NB4 (cell line): ENCODE results near the gene WSB2.

- RRBS: no CpG with 5 or more reads among the region's 6 CpGs
These were observed 274.7 kb downstream of the MED13L start for GRCh38 chr12:116002657-116003344.

- RRBS: no CpG with 5 or more reads among the region's 3 CpGs
These were observed 216.6 kb downstream of the MED13L start for GRCh38 chr12:116060734-116061371.

DNA sequence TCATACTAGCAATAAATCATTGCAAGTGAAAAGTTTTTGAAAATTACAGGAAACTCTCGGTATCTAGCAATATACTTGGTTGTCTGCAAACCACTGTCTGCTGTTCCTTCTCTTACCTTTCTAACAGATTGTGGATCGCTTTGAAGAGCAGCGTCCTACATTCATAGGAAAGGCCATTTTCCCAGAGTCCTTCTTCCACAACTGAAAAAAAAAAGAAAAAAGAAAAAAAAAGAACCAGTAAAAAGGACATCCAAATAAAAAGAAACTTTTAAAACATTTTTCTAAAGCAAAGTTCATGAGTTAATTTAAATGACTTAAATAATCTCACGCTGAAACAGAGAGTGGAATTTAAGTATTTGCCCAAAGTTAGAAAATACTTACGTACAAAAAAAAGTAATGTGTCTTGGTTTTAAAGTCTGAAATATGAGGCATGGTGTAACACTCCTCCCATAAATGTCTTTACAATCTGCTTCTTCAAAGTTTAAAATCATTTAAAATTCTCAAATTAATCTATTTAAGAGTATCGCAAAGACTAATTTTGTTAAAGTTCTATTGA is 166.1 kb downstream of the MED13L start:
- RRBS: no CpG with 5 or more reads among the region's 6 CpGs

DNA sequence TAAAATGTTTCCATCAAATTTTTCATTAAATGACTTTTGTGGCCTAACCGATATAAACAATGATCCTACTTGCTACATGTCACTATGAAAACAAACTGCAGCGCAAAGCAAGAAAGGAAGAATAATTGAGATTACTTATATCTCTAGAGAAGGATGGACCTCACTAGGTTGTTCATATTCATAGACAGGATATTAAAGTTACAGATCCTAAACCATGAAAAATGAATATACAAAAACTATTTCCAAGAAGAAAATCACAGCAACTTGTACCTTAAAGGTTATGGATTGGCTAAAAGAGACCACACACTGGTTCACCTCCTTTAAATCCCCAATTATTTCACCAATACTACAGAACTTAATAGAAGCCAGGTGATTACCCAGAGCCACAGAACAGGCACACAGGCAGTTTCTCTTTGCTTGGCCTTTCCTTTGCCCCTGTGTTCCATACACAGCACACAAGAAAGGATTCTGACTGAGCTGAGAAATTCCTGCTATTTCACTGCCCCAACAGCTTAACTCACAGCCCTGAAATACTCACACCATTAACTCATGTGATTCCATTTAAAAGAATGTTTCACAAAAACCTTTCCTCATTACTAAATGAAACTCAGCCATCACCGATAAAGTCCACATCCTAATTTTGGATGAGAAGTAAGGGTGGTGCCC is 133.7 kb downstream of the MED13L start:
- RRBS: no CpG with 5 or more reads among the region's 3 CpGs

GRCh38 chr12:116215579-116216581 is 61.6 kb downstream of the MED13L start:
- RRBS: no CpG with 5 or more reads among the region's 4 CpGs

GRCh38 chr12:116336658-116337189 is 59.2 kb upstream of the MED13L start:
- RRBS: no CpG with 5 or more reads among the region's 12 CpGs

DNA sequence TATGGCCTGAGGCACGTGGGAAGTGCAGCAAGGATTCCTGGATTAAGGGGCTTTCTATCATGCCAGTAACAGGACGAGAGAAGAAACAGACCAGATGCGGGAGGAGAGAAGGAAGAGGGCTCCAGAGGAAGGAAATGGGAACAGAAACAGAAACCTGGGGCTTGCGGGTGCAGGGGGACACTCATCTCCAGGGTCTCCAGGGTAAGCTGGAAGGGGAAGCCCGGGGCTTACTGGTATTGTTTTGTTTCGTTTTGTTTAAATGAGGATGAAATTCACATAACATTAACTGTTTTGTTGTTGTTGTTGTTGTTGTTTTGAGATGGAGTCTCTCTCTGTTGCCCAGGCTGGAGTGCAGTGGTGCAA is 133.5 kb upstream of the MED13L start:
- RRBS: no CpG with 5 or more reads among the region's 6 CpGs

DNA sequence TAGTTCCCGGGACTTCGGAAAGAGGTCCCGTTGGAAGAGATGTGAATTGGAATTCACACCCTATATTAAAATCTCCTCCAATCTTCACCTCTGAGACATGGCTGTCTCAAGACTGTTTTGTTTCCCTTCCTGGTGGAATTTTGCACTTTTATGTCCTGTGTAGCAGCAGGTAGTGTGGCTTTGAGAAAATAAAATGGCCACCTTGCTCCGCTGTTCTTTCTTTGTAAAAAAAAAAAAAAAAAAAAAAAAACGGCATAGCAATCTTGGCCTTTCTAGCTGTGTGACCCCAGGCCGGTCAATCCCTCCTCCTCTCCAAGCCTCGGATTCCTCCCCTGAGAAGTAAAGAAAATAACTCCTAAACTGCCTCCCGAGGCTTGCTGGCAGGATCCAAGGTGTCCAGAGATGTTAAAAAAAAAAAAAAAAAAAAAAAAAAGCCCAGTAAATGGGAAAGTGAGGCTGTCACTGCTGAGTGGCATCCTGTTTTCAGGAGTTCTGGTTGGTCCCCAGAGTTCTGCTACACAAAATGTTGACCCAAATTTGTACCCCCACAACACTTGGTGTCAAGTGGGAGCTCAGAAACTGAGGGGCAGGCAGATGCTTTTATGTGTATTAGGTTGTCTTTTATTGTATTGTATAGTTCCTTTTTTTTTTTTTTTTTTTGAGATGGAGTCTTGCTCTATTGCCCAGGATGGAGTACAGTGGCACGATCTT is 23.9 kb upstream of the MAP1LC3B2 start:
- RRBS: no CpG with 5 or more reads among the region's 9 CpGs

DNA sequence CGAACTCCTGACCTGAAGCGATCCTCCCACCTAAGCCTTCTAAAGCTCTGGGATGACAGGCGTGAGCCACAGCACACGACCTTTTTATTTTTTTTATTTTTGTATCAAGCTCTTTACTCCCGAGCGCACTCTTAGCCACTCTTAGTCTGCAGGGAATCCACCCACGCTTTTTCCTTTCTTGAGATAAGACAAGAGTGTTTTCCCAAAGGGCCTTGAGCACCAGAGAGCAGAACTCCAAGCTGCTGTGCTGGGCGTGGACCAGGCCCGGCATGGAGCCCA is 23.5 kb downstream of the MAP1LC3B2 start:
- RRBS: no CpG with 5 or more reads among the region's 9 CpGs

- RRBS: no CpG with 5 or more reads among the region's 24 CpGs
These were observed 33.2 kb downstream of the MAP1LC3B2 start for GRCh38 chr12:116591911-116593176.

DNA sequence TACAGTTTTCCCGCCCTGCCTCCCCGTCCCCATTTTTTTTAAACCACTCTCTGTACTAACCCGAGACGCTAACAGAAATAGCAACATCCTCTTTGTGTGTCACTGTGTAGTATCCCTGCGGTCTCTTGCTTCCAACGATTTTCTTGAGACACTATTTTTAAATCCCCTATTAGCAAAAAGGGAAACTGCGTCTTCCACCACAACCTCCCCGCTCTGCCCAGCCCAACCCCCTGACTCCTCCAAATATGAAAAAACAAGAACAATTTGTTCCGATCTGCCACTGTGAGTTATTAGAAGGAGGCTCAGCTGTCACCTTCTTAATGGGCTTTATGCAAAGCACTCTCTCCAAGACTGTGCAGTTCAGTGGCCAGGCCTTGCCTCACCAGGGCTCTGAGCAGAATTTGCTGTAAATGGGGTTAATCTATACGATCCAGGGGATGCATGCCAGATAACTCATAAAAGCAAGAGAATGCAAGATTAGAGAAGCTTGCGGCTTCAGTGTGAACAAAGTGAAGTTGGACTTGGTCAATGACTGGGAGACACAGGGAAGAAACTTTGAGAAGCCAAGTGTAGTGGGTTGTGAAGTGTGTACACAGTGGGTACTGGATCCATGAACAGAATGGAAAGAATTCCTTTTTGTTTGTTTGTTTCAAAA is 76.4 kb downstream of the MAP1LC3B2 start:
- RRBS: no CpG with 5 or more reads among the region's 11 CpGs

- RRBS: no CpG with 5 or more reads among the region's 11 CpGs
These were observed 50.0 kb downstream of the SPRING1 start for GRCh38 chr12:116687770-116688325.

DNA sequence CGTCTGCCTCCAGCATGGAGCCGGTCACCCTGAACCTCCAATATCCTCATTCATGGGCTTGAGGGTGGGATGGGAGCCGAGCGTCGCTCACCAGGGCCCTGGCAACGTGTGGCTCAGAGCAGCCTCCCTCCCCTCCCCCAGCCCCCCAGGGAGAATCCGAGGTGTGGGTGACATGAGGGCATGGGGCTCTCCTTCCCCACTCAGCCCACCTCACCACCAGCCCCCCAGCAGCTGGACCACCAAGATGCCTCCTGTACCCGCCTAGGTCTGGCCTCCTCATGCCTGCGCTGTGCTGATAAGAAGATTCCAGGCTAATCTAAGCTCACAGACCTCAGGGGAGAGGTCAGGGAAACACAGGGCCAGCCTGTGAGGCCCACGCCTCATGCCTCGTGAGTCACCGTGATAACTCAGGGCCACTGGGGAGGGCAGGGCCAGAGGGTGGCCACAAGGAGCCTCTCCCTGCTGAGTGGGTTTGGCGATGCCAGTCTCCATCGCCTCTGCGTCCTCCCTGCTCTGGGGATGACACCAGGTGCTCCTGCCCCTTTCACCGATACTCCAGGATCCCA is 57.0 kb downstream of the TESC start:
- RRBS: no CpG with 5 or more reads among the region's 16 CpGs

DNA sequence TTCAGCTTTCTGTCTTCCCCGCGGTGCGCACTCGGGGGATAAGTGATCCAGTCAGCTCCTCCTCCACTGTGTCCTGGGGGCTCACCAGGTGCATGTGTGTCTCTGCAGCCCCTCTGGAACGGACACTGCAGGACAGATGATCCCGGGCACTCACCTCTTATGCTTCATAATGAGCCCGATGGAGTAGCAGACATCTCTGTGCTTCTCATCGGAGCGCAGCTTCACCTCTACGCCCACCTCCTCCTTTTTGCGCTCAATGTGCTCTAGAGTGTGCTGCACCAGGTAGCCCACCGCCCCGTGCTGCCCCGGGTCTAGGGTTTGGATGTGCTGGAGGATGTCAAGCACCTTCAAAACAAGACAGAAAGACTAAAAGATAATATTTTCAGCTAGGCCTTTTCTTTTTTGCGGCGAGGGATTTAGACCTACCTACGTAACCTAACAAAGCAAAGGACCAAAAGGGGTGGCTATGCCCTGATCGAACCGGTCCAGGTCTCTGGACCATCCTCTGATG is 32.5 kb downstream of the FBXO21 start:
- RRBS: no CpG with 5 or more reads among the region's 19 CpGs

GRCh38 chr12:117803013-117803411 is 165.8 kb downstream of the KSR2 start:
- RRBS: no CpG with 5 or more reads among the region's 6 CpGs

GRCh38 chr12:118052194-118053033 is 8.6 kb downstream of the WSB2 start:
- RRBS: no CpG with 5 or more reads among the region's 17 CpGs

DNA sequence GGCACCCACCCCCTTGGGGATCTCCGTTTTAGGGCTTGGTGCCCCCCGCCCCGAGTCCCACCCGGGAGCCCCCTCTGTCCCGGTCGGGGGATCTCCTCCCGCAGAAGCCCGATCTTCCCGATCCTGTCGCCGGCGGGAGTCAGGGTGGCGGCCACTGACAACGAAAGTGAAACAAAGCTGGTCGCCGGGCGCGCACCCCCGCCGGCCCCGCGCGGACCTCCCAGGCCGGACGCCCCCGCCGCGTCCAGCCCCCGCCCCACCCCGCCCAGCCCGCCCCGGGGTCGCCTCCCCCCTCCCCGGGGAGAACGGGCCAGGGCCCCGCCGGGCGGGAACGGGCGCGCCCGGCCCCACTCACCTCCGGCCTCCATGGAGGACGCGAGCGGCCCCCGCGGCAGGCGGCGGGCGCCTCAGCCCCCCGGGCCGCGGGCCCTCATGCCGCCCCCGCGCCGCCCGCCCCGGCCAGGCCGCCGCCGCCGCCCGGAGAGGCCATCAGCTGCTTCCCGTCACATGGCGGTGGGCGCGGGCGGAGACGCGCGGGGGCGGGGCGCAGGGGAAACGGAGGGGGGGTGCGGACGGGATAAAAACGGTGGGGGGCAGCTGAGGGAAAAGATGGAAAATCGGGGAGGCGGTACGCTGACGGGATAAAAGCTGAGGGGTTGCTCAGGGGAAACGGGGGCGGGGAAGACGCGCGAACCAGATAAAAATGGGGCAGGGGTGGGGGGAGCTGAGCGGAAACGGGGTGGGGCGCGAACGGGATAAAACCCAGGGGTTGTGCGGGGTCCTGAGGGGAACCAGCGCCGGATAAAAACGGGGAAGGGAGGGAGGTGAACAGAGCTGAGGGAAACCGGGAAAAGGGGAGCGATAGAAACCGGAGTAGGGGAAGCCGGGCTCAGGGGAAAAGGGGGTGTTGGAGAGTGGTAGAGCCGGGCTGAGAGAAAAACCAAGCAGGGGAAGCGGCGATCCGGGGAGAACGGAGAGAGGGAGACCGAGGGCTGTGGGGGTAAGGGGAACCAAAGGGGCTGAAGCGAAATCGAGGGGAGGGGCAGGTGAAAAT is at the start of gene WSB2:
Gene WSB2, minus strand, starts transcription at position 499 of the 1,054 bp plus-strand sequence.
- RRBS: 2% methylated on average over 43 of the region's 109 CpGs

GRCh38 chr12:118383810-118384258 is 7.5 kb downstream of the SUDS3 start:
- RRBS: no CpG with 5 or more reads among the region's 1 CpG

- RRBS: no CpG with 5 or more reads among the region's 3 CpGs
These were observed 62.6 kb upstream of the HSPB8 start for GRCh38 chr12:119116142-119116509.